B cell (primary cell): ENCODE measurements around a stretch of chr7.

GRCh38 chr7:155805367-155805935 lies 6.8 kb downstream of the SHH start:
- PRO-cap, result no peak
- CAGE, long polyA plus RNA, result no peak

- PRO-cap, result no peak
- CAGE, long polyA plus RNA, result no peak
Observed at GRCh38 chr7:155808124-155808878, 4.0 kb downstream of the SHH start.

DNA sequence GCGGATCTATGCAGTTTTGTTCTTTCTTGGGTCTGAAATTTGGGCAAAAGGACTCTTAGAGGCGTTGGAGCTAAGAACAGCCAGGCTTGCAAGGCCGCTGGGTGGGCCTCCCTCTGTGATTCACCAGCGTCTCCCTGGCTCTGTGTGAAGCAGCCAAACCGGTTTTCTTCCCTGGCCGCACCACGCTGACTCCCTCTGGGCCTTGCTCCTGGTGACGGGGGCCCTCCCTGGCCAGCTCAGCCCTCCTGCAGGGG lies 109.7 kb upstream of the SHH start:
- PRO-cap, result no peak
- CAGE, long polyA plus RNA, result no peak

- PRO-cap, result no peak
- CAGE, long polyA plus RNA, result no peak
Observed at GRCh38 chr7:156516138-156517164, 124.1 kb upstream of the RNF32 start.

DNA sequence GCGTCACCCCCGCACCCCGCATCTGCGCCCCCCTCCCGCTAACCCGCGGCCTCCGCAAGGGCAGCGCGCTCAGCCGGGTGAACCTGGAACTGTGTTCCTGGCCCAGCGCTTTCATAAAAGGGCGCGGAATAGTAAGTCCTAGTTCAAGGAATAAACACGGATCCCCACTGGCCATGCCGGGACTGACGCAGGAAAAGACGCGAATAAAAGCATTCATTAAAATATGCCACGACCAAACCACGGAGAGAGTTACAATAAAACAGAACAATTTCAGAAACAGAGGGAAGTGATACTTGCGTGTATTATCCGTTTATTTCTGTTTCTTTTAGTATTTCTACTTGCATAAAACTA lies 23.6 kb upstream of the RNF32 start:
- PRO-cap, result no peak
- CAGE, long polyA plus RNA, result no peak

- PRO-cap, result no peak
- CAGE, long polyA plus RNA, result no peak
Observed at GRCh38 chr7:156673785-156674745, 33.5 kb downstream of the RNF32 start.

DNA sequence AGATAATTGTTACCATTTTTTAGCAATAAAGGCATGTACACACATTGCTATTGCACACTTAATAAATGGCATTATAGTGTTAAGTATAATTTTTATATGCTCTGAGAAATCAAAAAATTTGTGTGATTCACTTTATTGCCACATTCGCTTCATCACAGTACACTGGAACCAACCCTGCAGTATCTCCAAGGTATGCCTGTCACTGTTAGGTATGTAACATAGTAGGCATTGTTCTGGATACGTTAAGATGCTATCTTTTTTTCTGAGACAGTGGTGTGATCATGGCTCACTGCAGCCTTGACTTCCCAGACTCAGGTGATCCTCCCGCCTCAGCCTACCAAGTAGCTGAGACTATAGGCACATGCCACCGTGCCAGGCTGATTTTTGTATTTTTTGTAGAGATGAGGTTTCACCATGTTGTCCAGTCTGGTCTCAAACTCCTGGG lies 91.6 kb downstream of the LMBR1 start:
- PRO-cap, result no peak
- CAGE, long polyA plus RNA, result no peak

GRCh38 chr7:156832357-156833075 lies 60.5 kb downstream of the LMBR1 start:
- PRO-cap, result no peak
- CAGE, long polyA plus RNA, result no peak

DNA sequence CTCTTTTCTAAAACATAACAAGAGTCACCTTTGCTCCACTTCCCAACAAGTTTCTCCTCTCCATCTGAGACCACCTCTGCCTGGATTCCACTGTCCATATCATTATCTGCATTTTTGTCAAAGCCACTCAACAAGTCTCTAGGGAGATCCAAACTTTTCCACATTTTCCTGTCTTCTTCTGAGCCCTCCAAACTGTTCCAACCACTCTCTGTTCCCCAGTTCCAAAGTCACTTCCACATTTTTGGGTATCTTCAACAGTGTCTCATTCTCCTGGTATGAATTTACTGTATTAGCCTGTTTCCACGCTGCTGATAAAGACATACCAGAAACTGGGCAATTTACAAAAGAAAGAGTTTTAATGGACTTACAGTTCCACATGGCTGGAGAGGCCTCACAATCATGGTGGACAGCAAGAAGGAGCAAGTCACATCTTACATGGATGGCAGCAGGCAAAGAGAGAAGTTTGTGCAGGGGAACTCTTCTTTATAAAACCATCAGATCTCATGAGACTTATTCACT lies 31.1 kb downstream of the LMBR1 start:
- PRO-cap, result no peak
- CAGE, long polyA plus RNA, result no peak

DNA sequence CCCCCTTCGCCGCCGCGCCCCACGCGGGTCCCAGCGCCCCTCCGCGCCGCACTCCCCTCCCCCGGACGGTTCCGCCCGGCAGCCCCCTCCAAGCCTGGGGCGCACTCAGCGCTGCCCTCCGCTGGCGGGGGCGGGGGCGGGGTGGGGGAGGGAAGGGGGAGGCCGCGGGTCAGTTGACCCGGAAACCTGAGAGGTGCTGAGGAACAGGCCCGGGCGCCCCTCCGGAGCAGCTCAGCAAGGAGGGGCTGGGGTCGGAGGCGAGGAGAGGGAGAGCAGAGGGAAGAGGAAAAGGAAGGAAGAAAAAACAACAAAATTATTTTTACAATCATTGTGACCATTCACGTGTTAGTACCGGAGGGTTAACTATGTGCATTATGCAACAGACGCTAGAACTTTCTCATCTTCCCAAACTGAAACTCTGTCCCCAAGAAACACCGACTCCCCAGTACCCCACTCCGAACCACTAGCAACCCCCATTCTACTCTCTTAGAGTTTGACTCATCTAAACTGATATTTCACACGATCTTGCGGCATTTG lies 9.9 kb downstream of the MNX1 start:
- PRO-cap, result no peak
- CAGE, long polyA plus RNA, result no peak

DNA sequence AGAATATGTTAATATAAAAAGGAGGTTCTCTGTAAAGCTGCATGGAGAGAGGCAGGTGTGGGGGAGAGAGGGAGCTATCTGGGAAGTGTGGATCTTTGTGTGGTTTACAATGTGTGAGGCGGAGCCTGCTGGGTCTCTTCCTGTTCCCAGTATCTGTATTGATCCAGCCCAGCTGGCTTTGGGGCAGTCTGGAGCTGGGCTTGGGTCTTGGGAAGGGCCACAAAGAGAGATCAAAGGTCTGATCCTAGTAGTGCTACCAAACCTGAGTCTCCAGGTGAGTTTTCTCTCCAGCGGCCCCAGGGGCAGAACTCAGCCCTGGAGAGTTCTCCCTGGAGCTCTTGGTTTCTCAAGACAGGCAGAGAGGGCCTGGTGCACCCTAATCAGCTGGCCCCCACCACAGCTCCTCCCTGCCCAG lies 3.5 kb upstream of the MNX1 start:
- PRO-cap, result no peak
- CAGE, long polyA plus RNA, result no peak

DNA sequence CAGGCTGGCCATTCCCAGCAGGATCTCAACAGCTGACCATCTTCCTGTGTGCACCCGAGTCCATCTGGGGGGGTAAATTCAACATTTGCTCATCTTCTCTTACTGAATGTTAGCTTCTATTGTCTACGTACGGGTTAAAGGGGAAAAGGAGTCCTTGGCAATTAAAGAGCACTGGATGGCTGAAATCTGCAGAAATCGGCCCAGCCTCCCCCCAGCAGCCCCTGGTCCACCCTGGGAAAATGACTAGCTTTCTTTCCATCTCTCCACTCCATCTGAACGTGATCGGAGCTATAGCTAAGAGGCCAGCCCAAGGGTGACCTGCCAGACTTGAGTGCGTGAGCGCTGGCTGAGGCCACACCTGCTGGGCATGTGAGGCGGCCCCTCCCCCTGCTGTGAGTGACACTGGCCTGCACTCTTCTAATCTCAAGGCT lies 12.1 kb upstream of the MNX1 start:
- PRO-cap, result no peak
- CAGE, long polyA plus RNA, result no peak

DNA sequence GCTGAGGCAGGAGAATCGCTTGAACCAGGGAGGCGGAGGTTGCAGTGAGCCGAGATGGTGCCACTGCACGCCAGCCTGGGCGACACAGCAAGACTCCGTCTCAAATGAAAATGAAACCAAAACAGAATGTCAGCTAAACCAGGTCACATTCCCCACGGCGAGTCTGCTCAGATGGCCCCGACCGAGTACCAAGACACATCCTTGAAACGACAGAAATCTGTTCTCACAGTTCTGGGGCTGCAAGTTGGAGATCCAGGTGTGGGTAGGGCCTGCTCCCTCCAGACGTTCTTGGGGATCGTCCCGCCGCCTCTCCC lies 28.9 kb upstream of the MNX1 start:
- PRO-cap, result no peak
- CAGE, long polyA plus RNA, result no peak

DNA sequence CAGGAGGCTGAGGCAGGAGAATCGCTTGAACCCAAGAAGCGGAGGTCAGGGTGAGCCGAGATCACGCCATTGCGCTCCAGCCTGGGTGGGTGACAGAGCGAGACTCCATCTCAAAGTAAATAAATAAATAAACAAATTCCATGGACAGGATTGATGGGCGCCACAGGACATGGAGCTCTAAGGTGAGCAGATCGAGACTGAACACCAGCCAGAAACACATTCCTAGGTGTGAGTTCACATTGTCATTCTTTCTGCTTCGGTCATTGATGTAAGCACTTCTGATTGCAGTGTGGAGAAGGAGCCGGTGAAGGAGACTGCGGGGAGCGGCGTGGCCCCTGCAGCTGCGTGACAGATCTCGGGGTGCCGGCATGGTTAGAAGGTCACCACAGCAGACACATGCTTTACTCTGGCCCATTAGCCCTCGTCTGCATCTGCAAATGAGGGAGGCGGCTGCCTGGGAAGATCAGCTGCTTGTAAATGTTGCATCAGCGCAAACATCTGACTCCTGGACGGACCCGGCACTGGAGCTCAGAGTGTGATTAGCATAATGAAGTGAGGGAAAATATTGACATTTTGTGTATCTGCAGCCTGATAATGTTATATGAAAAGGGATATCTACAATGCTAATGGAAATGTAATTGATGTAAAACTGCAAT lies 30.4 kb upstream of the MNX1 start:
- PRO-cap, result no peak
- CAGE, long polyA plus RNA, result no peak

DNA sequence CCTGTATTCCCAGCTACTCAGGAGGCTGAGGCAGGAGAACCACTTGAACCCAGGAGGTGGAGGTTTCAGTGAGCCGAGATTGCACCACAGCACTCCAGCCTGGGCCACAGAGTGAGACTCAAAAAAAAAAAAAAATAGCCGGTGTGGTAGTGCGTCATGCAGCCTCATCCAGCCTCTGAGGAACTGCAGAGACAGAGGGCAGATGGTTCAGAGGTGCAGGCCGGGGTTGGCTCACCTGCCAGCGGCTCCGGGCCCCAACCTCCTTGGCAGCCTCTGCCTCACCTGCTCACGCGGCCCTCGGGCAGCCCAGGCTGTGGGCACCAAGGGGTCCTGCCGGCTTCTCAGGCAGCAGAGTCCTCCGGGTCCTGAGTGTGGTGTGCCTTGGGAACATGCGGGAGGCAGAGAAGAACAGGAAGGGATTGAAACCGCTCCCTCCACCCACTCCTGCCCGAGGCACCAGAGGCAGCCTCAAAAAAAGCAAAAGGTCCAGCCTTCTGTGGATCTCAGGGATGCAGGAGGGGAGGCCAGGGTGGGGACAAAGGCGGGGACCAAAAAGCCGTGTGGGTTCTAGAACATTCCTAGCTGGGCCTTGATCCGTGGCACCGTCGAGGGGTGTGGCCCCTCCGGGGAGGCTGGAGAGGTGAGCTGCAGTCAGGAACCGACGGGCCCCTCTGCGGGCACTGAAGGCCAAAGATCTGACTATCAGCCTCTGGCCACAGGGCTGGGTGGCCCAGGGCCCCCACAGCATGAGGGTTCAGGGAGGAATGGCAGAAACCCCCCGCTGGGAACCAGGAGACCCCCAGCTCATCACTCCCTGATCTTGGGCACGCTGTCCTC lies 55.4 kb upstream of the DNAJB6 start:
- PRO-cap, result no peak
- CAGE, long polyA plus RNA, result no peak

DNA sequence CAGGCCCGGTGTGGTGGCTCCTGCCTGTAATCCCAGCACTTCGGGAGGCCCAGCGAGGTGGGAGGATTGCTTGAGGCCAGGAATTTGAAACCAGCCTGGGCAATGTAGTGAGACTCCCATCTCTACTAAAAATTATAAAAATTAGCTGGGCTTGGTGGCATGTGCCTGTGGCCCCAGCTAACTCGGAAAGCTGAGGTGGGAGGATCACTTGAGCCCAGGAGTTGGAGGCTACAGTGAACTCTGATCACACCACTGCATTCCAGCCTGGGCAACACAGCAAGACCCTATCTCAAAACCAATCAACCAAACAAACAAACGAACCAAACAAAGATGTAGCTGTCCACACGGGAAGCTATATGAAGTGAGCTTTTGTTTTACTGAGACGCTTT lies 51.0 kb upstream of the DNAJB6 start:
- PRO-cap, result no peak
- CAGE, long polyA plus RNA, result no peak

GRCh38 chr7:157299639-157300616 lies 36.9 kb upstream of the DNAJB6 start:
- PRO-cap, result no peak
- CAGE, long polyA plus RNA, result no peak

DNA sequence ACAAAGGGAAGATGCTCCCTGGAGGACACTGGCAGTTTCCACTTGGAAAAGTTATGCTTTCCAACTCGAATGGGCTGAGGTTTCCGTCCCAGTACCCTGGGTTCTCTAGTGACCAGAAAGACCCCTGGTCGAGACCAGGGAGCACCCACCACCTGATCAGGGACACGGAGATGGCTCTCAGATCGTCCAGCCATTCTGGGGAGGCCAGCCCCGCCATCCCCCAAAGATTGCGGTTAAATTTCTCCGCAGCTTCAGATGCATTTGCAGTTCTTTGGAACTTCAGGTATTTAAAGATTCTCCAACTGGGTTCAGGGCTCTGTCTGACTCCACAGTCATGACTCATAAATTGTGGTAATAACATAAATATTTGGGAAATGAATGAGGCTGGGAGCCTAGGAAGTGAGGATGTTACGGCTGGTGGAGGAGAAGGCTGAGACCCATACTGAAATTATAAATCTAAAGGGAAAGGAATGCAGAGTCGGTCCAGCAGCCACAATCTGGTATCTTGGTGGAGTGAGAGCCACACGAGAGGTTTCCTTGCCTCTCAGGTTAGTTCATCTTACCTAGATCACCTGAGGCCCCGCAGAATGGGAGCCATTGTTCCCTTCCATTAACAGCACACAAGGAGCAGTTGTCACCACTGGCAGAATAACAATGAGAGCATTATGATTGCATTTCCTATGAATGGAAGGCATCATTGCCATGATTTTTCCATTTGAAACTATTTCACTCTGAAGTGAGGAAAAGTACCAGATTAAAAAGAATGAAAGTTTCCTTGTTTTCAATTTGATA lies 26.7 kb upstream of the DNAJB6 start:
- PRO-cap, result no peak
- CAGE, long polyA plus RNA, result no peak

GRCh38 chr7:157370783-157371751 lies 34.3 kb downstream of the DNAJB6 start:
- PRO-cap, result no peak
- CAGE, long polyA plus RNA, result no peak

DNA sequence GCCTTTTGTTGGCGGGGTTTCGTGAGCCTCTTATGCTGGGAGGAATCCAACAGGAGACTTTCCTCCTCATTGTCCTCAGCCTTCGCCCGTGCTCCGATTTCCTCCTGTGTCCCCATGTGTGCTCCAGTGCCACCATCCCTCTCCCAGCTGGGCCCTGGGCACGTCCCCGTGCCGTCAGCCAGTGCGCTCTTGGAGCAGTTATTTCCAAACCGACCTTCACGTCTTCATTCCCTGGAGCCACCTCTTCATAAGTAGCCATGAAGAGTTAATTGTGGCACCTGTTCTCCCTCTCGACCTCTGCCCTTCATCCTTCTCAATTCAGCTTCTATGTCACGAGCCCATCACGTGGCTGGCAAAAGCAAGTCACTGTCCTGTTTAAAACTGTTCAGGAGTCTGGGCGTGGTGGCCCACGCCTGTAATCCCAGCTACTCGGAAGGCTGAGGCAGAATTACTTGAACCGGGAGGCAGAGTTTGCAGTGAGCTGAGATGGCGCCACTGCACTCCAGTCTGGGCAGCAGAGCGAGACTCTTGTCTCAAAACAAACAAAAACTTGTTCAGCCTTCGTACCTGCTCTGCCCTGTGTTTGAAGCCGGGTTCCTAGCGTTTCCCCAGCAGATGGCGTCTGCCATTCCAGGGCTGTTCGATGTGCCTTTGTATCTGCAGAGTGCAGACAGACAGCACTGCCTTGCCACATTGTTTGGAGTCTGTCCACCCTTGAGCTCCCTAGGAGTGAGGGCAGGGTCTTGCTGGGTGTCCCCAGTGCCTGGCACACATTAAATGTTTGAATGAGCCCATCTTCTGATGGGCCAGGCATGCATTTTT lies 60.9 kb downstream of the DNAJB6 start:
- PRO-cap, result no peak
- CAGE, long polyA plus RNA, result no peak